ENCODE measurements around a stretch of chr14.

- PRO-cap = no peak
- RRBS, 2 experiments = no CpG with 5 or more reads among the region's 8 CpGs
Measured at GRCh38 chr14:100371590-100372245, 3.4 kb downstream of the WARS1 start.

DNA sequence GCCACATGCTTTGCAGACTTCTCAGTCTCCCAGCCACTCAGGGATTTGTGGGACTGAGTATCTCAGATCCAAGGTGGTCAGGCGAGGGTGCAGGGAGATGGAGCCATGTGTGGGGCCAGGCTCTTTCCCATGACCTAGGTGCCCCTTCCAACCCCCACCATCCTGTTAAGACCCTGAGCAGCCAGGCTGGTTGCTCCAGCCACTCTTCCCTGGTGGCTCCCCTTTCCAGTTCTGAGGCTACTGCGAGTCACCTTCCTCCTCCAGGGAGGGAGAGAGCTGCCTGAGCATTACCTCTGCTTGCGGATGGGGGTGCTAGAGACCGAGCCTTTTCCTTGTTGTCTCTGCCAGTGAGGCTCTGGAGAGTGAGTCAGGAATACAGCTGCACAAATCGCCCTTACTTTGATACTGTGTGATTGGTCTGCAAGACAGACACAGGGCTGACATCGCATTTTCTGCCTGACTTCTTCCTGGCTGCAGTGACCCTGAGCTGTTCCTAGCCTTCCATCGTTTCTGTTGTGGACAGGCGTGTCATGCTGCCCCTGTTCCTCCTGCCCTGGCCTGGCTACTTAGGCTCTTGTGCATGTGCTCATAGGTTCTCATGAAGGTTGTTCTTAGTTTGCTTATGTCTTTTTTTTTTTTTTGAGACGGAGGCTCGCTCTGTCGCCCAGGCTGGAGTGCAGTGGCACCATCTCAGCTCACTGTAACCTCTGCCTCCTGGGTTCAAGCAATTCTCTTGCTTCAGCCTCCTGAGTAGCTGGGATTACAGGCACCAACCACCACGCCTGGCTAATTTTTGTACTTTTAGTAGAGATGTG, 41.2 kb downstream of the WDR25 start:
- PRO-cap = no peak
- RRBS, 2 experiments = no CpG with 5 or more reads among the region's 12 CpGs

DNA sequence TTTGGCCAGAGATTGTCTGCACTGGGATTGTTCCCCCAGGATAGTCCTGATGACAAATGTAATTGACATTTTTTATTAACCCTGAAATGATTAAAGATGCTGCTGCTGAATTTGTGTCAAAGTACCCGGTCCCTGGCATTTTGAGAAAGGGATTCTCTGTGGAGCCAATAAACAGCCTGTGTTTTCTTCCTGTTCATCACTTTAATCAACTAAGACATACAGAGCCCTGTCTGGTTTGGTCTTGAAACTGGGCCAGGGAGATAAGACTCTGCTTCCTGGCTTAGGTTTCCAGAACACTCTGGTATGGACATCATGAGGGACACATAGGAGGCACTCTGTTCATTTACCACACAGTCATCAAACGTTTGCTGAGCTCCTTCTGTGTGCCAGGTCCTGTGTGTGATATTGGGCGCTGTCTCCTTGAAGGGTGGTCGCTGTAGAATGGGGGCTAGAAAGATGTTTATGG, 64.6 kb downstream of the WDR25 start:
- PRO-cap = no peak
- RRBS, 2 experiments = no CpG with 5 or more reads among the region's 4 CpGs

GRCh38 chr14:100537746-100538399, 49.3 kb downstream of the BEGAIN start:
- PRO-cap = no peak
- RRBS, 2 experiments = 41% methylated on average over 5 of the region's 48 CpGs; no CpG with 5 or more reads in 1 of the 2 experiments

GRCh38 chr14:100711218-100711910, 15.3 kb upstream of the DLK1 start:
- PRO-cap = no peak
- RRBS, 2 experiments = 88 to 93% methylated on average over 3 of the region's 17 CpGs

- PRO-cap = no peak
- RRBS, 2 experiments = no CpG with 5 or more reads among the region's 9 CpGs
Measured at GRCh38 chr14:100864529-100865255, 38.8 kb downstream of the RTL1 start.

DNA sequence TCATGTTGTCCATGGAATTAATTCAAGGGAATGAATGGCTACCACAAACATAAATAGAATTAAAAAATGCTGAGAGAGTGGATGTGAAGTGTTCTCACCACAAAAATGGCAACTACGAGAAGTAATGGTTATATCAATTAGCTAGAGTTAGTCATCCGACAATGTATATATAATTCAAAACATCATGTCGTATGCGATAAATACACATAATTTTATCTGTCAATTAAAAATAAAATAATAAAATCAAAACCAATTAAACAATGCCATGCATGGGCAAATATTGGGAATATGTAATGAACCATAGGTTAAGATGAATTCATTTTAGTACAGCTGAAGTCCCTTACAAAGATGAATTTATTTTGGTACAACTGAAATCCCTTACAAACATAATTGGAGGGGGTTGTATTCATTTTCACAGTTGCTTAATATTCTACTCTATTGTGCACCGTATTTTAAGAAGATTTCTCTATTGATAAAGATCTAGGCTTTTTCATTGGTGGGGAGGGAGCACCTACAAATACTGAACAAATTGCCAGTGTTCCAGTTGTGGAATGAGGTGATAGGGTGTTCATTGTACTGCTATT, 20.5 kb upstream of the RTL1 start:
- PRO-cap = no peak
- RRBS, 2 experiments = no CpG with 5 or more reads among the region's 5 CpGs

DNA sequence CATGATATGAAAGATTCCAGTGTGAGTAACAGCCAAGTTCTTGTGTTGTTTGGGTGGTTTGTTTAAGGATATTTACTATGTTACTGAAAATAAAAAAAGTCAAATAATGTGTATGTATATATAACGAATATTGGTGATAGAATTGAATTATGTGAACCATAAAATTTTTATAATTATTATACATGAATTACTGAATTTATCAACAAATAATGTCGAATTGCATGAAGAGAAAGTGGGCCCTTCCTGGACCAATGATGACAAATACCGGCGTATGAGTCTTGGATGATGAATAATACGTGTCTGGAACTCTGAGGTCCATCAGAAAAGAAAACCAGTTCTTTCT, 65.2 kb upstream of the RTL1 start:
- PRO-cap = unidirectional peak, plus-strand start at position 247 of the sequence
- RRBS, 2 experiments = no CpG with 5 or more reads among the region's 5 CpGs

GRCh38 chr14:101074394-101074752, 170.9 kb upstream of the RTL1 start:
- PRO-cap = no peak
- RRBS, 2 experiments = no CpG with 5 or more reads among the region's 5 CpGs

DNA sequence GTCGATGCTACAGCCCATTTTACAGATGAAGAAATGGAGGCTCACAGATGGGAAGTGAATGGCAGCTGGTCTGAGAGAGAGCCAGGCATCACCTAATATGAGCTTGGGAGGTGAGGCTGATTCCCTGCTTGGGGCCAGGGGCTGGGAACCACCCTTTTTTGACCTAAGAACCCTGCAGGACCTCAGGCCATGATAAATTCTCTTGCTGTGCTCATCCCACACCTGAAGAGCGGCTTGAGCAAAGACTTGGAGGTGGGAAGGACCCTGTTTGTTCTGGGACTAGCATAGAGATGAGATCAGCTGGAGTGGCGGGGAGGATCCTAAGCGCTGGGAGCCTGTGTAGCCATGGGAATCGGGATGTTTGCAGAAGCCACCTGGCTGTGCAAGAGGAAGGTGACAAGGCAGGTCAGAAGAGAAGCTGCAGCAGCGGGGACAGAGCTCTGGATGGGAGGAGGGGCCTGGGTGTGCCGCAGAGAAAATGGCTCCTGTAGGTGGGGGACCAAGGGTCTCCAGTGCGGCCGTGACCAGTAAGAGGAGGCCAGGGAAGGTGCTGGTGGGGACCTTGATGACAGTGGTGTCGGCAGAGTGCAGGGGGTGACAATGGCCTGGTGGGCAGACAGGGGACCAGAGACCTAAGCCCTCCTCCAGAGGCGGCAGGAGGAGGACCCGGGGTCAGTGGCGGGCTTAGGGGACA, 206.4 kb upstream of the RTL1 start:
- PRO-cap = no peak
- RRBS, 2 experiments = no CpG with 5 or more reads among the region's 13 CpGs

GRCh38 chr14:101512024-101512539, 249.4 kb upstream of the PPP2R5C start:
- PRO-cap = no peak
- RRBS, 2 experiments = no CpG with 5 or more reads among the region's 21 CpGs

DNA sequence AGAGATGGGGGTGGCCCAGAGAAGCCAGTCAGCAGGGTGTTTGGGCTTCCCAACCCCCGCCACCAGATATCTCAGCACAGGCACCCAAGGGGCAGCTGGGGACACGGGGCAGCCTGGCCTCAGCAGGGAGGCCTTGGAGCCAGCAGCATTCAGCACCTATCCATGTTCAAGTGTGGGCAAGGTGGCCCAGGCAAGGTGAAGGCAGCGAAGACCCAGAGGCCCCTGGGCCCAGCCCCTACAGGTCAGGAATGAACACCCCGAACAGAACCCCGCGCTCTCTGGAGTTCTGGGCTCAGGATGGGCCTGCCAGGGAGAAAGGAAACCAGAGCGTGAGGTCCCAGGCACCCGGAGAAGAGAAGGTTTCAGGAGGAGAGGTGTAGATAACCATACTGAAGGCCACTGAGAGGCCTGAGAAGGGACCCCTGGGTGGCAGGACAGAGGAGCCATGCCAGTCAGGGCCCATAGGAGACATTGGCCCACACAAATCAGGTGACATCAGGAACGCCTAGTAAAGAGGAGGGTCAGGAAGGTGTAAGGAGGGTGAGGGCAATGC, 234.5 kb upstream of the PPP2R5C start:
- PRO-cap = no peak
- RRBS, 2 experiments = no CpG with 5 or more reads among the region's 9 CpGs

- PRO-cap = no peak
- RRBS, 2 experiments = 1 to 2% methylated on average over 53 to 58 of the region's 163 CpGs
Measured at GRCh38 chr14:101559792-101560897, 201.4 kb upstream of the PPP2R5C start.

DNA sequence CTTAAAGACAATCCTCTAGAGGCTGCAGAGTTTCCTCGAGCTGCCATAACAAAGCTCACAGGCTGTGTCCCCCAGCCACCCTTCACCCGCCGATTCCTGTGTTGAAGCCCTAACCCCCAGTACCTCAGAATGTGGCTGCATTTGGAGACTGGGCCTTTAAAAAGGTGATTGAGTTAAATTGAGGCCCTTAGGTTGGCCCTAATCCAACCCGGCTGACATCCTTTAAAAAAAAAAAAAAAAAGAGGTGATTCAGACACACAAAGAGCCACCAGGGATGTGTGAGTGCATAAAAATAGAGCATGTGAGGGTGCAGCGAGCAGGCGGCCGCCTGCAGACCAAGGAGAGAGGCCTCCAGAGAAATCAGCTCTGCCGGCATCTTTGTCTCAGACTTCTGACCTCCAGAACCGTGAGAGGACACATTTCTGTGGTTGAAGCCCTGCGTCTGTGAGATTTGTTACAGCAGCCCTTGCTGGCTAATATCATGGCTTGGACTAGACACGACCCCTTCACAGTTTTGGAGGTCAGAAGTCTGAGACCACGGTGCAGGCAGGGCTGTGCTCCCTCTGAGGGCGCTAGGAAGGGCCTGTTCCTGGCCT, 44.1 kb upstream of the PPP2R5C start:
- PRO-cap = no peak
- RRBS, 2 experiments = no CpG with 5 or more reads among the region's 13 CpGs

GRCh38 chr14:101774344-101775365, 13.1 kb downstream of the PPP2R5C start:
- PRO-cap = no peak
- RRBS, 2 experiments = no CpG with 5 or more reads among the region's 14 CpGs

DNA sequence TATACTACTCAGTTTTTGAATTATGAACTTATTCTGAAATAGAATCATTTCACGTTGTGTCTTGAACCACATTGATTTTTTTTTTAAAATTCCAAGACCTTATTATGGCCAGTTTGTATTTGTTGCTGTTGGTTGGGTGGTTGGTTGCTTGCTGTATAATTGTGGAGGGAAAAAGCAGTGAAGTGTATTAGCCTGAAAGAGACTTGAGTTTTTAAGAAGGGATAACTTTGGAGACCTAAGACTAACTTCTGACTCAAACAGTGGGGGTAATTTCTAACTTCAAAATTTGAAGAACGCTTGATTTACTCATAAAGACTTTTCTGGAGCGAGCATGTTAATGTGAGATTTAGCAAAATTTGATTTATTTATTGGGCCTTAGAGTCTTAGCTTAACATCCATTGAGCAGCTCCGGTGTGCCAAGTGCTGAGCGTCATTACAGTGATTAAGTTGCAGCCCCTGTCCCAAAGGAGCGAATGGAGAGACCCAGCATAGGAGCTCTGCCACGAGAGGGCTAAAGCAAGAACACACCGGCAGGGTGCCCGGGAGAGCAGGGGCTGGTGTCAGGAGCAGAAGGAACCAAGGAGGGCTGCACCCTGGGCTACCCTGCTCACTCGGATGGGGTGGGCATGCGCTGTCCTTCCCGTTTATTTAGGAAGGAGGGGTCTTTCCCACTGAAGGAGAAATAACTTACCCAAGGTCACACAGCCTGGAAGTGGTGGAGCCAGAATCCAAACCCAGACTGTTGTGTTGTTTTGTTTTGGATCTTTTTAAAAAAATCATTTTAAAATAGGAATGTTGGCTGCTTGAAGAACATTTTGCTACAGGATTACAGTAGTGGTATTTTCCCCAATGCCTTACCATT, 50.5 kb downstream of the PPP2R5C start:
- PRO-cap = no peak
- RRBS, 2 experiments = 66% methylated on average over 4 of the region's 12 CpGs; no CpG with 5 or more reads in 1 of the 2 experiments

GRCh38 chr14:101813225-101813912, 51.9 kb downstream of the PPP2R5C start:
- PRO-cap = no peak
- RRBS, 2 experiments = no CpG with 5 or more reads among the region's 7 CpGs

GRCh38 chr14:101819577-101820149, 58.2 kb downstream of the PPP2R5C start:
- PRO-cap = no peak
- RRBS, 2 experiments = no CpG with 5 or more reads among the region's 13 CpGs

DNA sequence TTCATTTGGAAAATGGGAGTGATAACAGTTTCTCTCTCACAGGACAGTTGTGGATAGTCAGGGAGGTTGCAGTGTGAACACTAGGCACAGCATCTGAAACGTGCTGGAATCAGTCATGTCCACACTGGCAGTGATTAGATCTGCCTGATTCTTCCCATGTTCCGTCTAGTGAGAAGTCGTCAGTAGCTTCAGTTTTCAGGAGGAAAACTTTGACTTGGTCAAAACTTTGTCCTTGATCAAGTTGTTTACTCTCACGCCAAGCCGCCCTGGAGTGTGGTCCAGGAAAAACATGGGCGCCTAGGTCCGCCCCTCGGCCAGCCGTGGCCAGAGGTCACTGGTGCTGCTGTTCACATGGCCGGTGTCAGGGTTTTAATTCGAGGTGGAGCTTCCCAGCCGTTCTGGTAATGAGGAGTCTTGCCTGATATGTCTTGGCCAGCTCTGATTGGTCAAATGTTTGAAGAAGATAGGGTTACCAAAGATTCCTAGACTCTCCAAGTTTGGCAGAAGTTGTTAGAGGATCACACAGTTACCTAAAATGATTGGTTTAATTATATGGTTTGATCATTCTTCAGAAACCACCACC, 71.5 kb downstream of the PPP2R5C start:
- PRO-cap = no peak
- RRBS, 2 experiments = no CpG with 5 or more reads among the region's 12 CpGs

GRCh38 chr14:101835979-101836624, 74.6 kb downstream of the PPP2R5C start:
- PRO-cap = no peak
- RRBS, 2 experiments = no CpG with 5 or more reads among the region's 8 CpGs